Diencephalon (tissue), 2 donors: ENCODE measurements around the genes CD109 and BCKDHB.

DNA sequence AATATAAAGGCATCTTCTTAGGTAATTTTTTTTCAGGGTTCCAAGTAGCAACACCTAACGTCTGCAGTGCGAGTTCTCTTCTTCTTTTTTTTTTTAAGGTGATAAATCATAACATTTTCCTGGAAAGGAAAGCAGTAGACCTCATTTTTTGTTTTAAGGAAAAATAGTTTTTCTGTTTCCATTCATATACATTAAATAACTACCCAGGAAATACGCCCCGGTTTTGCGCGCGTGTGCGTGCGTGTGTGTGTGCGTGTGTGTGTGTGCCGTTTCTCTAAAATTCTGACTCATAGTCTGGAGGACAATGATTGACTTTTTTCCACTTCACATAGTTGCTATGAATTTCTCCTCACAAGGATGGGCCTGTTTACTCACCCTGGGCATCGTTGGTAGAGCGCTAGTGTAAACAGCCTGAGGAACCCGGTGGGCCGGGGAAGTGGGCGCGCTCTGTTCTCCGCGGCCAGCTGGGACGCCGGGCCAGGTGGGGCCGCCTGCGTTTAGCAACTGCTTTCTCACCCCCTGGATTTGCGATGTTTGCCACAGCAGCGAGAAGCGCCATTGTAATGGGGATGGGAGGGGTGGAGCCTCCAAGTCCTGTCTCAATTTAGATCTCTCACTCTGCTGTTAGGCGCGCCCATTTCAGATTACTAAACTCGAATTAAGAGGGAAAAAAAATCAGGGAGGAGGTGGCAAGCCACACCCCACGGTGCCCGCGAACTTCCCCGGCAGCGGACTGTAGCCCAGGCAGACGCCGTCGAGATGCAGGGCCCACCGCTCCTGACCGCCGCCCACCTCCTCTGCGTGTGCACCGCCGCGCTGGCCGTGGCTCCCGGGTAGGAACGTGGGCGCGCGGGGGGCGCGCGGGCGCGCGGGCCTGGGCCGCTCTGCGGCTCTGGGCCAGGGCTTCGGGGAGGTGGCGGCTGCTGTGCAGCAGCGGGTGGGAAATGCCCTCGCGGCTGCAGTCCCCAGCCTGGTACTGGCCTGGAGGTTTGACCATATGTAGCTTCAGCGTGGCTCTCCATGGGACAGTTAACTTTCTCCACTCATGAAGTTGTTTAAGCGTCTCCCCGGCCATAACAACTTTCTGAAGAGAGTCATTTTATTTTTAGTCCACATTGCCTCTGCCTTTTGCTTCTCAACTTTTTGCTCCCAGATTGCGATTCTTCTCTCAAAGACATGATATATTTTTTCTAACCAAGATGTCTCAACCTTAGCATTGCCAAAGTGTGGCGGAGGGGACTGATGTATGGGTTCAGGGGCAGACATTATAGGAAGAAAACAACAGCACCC, at the start of gene CD109:
Gene CD109, plus strand, starts transcription at position 747 of the 1,290 bp plus-strand sequence.
- RAMPAGE, long total RNA, result no peak

GRCh38 chr6:73747202-73747504, 51.1 kb downstream of the CD109 start:
- RAMPAGE, long total RNA, result no peak

- RAMPAGE, long total RNA, result no peak
These were observed 399.6 kb downstream of the COL12A1 start for GRCh38 chr6:74806242-74806741.

GRCh38 chr6:75467298-75467715, 26.3 kb downstream of the FILIP1 start:
- RAMPAGE, long total RNA, result no peak

- RAMPAGE, long total RNA, result no peak
These were observed 92.9 kb upstream of the PHIP start for GRCh38 chr6:79171083-79171282.

GRCh38 chr6:79419988-79420530, 117.2 kb downstream of the LCA5 start:
- RAMPAGE, long total RNA, result no peak

DNA sequence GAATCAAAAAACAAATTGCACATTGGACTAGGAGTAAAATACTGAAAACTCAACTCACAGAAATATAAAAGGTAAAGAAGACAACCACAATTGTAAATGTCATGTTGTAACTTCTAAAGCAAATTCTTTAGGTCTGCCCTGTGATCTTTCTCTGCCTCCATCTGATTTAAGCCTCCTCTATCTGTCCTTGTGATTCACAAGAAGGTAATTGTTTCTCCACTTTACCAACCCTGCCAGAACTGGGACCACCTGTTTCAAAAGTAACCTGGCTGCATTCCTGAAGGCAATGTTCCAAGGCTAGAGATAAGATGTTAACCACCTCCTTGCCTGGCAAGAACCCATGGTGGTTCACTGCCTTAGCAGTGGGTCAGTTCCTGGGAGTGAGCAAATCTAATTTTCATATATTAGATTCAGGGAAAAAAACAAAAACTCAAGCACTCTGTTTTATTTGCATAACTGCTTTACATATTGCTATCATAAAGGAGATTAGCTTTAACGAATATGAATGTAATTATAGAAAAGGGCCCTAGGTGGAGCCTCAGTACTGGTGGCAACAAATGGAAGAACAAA, 33.3 kb upstream of the LCA5 start:
- RAMPAGE, long total RNA, result no peak

- RAMPAGE, long total RNA, result no peak
These were observed 30.2 kb upstream of the SH3BGRL2 start for GRCh38 chr6:79600830-79601384.

DNA sequence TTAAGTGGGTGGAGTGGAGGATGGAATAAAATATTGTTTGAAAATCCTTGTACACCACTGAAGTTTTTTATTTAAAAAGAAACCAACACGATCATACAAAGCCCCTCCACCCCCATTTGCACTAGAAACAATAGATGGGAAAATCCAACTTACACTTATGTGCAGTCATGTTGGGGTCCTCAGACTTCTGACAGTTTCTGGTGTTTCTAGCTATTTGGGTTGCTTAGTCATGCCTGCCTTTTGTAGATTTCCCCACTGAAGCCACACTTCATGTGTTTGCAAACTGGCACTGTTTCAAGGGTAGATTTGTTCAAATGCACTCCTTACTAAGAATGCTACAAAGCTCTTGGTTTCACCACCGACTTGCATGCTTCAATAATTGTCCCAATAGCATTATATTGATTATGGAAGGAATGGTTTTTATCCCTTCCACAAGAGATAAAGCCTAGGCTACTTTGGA, 1.4 kb downstream of the SH3BGRL2 start:
- RAMPAGE, long total RNA, result no peak

- RAMPAGE, long total RNA, result no peak
These were observed 40.5 kb downstream of the SH3BGRL2 start for GRCh38 chr6:79671596-79672060.

GRCh38 chr6:80106230-80107505, at the start of gene BCKDHB:
Gene BCKDHB (plus strand): TSS chr6:80106671.
- RAMPAGE, long total RNA, result no peak

DNA sequence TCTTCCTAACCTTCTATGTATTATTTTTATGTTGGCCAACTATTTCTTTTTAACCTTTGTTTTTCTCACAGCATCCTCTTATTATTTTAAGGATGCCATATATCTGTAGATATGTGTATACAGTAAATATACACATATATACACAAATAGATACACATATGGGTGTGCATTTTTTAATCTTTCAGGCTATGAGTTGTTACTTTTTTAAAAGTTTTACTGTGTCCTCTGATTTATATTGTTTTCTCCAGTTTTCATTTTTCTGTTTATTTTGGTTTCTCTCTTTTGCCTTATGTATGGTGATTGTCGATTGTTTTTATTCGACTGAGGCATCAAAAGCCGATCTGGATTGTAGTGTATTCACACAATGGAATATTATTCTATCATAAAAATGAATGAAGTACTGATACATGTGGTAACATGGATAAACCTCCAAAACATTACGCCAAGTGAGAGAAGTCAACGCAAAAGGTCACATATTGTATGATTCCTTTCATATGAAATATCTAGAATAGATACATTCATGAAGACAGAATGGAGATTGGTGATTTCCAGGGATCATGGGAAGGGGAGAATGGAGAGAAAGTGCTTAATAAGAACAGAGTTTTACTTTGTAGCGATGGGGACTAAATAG, 251.8 kb downstream of the BCKDHB start:
- RAMPAGE, long total RNA, result no peak

- RAMPAGE, long total RNA, result no peak
These were observed 32.2 kb downstream of the TENT5A start for GRCh38 chr6:81720184-81720730.

DNA sequence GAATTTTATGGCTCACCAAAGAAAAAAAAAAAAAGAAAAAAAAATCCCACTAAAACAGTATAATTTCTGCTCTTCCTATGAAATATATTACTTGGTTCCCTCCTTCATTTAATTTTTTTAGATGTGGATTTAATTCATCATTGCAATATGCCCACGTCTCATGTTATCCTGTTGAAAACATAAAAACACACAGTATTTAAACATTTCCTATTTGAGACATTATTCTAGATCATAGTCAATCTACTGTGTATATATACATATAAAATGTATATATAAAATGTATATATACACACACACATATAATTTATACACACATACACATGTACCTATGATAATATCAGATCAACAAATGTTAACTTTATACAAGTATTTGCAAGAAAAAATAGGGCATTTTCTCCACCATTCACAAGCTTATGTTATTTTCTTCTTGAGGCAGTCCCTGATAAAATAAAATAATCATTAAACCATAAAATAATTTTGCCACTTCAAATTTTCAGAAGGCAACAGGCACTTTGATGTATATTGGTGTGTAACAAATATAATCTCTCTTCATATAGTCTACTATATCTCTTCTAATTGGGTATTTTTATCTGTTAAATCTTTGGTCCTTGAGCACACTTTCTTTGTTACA, 4.0 kb downstream of the TENT5A start:
- RAMPAGE, long total RNA, result no peak

- RAMPAGE, long total RNA, result no peak
These were observed 146.1 kb downstream of the IBTK start for GRCh38 chr6:82101106-82102170.

GRCh38 chr6:82199508-82200418, 47.8 kb downstream of the IBTK start:
- RAMPAGE, long total RNA, result no peak

DNA sequence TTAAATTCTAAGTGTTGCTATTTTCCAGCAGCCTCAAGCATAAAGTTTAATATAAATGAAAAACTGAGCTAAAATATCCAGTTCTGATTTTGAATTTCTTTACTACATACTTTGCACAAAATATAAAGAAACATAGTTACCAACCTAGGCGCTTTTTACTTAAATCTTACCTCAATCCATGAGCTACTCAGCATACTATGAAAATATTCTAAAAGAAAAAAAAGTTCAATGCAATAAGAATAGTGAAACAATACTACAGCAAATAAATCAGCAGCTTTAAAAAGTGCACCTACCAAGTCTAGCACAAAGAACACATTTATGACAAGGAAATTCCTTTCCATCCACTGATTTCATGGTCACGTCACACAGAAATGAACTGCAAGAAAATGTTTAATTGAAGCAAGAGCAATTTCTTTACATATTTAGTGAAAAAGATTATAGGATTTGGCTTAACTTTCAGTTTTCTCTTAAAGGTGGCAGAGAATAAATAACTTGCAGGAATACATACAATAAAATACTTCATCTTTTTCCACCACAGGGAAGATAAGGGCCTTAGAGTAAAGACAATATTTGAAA, 36.3 kb downstream of the IBTK start:
- RAMPAGE, long total RNA, result no peak

GRCh38 chr6:82214254-82214815, 33.2 kb downstream of the IBTK start:
- RAMPAGE, long total RNA, result no peak

DNA sequence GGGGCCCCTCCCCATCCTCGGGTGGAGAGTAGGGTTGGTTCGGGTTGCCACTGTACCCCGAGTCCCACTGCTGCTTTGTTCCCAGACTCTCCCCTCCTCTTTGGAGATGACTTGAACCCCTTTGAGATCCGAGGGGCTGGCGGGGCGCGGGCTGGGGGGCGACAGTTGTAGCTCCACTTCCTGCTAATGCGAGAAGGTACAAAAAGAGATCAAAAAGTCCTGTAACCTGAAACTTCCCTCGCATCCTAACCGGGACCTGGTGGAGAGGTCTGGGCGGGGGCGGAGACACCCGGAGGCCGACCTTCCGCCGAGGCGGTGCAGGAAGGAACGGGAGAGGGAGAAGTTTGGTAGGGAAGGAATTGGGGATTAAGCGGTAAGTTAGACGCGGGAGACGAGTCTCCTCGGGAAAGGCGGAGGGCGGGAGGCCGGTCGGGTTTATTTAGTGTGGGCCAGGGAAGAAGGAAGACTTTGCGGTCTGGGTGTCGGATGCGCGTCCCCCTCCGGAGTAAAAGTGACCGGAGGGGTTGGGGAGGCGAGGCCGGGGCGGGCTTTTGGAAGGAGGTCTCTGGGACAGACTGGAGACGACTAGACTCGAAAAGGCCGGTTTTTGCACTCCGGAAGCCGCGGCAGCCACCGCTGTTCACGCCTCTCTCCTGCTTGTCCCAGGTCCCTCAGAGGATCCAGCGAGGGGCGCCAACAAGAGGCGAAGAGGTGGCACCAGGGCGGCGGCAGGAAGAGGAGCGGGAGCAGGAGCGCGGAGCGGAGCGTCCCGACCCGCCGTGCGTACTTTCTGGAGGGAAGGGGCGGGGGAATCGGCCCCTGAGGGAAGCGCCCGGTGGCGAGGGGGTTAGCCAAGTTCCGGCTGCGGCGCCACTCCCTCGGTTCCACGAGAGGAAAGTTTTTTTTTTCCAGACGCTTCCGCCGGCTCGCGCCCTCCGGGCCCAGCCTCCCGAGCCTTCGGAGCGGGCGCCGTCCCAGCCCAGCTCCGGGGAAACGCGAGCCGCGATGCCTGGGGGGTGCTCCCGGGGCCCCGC, 657 bp downstream of the TPBG start:
- RAMPAGE, long total RNA, result no peak

- RAMPAGE, long total RNA, result no peak
These were observed 29.0 kb downstream of the RWDD2A start for GRCh38 chr6:83222264-83222463.